Lung (tissue), 4 donors: ENCODE measurements around the gene ALDH8A1.

- PRO-cap, result no peak
- RAMPAGE, long total RNA, result no peak
- RRBS, result no CpG with 5 or more reads among the region's 5 CpGs
Observed at GRCh38 chr6:132684324-132684609, 25.3 kb upstream of the TAAR1 start.

GRCh38 chr6:132715259-132715747 lies 1.4 kb upstream of the VNN1 start:
- PRO-cap, result no peak
- RAMPAGE, long total RNA, result no peak
- RRBS, result no CpG with 5 or more reads among the region's 7 CpGs

- PRO-cap, result no peak
- RAMPAGE, long total RNA, result no peak
- RRBS, result no CpG with 5 or more reads among the region's 5 CpGs
Observed at GRCh38 chr6:134173702-134174191, 121.3 kb upstream of the SLC2A12 start.

GRCh38 chr6:134519352-134519987 lies 201.6 kb upstream of the SGK1 start:
- PRO-cap, result no peak
- RAMPAGE, long total RNA, result no peak
- RRBS, result no CpG with 5 or more reads among the region's 7 CpGs

DNA sequence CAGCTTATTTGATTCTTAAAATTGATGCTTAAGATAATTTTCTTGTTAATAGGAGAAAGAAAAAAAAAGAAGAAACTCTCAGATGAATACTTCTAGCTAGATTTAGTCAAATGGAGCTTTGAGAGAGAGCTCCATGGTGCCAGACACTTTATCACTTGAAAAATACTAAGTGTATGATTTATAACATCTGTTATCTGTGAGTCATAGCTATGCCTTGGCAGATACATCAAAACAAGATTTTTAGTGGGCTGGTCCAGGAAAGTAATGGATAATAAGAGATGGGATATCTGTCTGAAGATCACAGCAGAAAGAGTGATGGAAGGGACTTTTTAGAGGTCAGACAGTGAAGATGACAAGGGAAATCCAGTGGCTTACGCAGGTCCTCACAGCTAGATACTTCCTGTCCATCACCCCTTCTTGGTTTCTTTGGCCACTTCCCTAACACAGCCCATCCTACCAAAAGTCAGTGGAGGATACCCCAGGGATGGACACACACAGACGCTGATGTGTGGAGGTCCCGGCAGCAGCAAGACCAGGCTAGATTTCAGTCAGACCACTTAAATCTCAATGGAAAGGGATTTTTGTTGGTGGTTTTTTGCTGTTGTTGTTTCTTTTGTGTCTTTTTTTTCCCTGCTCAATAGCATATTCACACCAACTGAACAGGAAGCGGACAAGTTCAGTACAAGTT lies 209.4 kb downstream of the ALDH8A1 start:
- PRO-cap, result no peak
- RAMPAGE, long total RNA, result no peak
- RRBS, result no CpG with 5 or more reads among the region's 4 CpGs

DNA sequence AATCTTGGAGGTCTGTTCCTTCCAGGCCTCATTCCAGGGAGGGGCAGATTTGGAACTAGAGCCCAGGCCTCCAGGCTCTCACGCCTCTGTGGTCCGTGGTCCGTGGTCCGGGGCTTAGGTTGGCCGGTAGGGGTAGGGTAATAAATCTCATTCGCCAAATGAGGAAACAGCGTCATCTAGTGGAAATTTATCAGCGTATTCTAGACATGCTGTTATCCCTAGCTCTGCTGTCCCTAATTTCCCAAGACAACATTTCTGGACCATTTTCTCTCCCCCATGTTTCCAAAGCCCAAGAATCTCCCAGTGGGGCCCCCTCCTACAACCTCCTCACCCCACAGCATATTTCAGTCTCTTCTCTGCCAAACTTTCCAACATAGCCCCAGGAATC lies 127.0 kb downstream of the ALDH8A1 start:
- PRO-cap, result no peak
- RAMPAGE, long total RNA, result no peak
- RRBS, result no CpG with 5 or more reads among the region's 8 CpGs

DNA sequence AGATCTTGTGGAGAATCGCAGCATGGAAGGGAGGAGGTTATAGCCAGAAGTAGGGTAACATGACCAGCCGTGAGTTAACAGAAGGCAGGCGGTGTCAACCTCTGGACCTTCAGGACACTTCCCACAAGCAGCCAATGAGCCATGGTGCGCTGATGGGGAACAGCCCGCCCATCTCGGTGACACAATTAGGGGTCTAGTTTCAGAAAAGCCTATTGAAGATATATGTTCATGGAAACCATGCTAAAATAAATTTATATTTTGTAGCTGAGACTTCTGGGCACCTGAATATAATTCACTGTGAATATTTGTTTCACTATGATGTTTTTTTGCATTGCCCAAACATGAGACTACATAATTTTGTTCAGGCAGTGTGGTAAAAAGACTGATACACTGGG lies 98.2 kb downstream of the ALDH8A1 start:
- PRO-cap, result no peak
- RAMPAGE, long total RNA, result no peak
- RRBS, result no CpG with 5 or more reads among the region's 6 CpGs

- PRO-cap, result no peak
- RAMPAGE, long total RNA, result no peak
- RRBS, result no CpG with 5 or more reads among the region's 6 CpGs
Observed at GRCh38 chr6:134949966-134950540, at the start of gene ALDH8A1. Gene ALDH8A1 (minus strand): TSS chr6:134950101.

DNA sequence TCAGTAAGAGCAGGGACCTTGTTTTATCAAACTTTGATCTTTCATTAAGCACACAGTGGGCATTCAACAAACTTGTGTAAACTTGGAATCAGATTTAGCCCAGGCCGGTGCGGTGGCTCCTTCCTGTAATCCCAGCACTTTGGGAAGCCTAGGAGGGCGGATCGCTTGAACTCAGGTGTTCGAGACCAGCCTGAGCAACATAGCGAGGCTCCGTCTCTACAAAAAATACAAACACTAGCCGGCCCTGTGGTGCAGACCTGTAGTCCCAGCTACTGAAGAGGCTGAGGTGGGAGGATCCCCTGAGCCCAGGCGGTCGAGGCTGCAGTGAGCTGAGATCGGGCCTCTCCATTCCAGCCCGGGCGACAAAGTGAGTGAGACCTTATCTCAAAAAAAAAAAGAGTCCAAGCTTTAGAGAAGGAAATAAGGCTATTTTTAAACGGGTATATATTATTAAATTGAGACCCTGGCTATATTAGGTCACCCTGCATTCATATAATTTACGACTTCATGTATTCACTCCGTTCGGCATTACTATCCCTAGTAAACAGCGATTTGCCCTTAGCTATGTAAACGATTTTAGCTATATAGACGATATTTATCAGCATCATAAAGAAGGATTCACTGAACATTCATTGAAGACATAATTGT lies 622 bp upstream of the HBS1L start:
- PRO-cap, result no peak
- RAMPAGE, long total RNA, result no peak
- RRBS, result no CpG with 5 or more reads among the region's 20 CpGs

- PRO-cap, result no peak
- RAMPAGE, long total RNA, result no peak
- RRBS, result no CpG with 5 or more reads among the region's 4 CpGs
Observed at GRCh38 chr6:135102943-135103397, 48.3 kb upstream of the HBS1L start.

DNA sequence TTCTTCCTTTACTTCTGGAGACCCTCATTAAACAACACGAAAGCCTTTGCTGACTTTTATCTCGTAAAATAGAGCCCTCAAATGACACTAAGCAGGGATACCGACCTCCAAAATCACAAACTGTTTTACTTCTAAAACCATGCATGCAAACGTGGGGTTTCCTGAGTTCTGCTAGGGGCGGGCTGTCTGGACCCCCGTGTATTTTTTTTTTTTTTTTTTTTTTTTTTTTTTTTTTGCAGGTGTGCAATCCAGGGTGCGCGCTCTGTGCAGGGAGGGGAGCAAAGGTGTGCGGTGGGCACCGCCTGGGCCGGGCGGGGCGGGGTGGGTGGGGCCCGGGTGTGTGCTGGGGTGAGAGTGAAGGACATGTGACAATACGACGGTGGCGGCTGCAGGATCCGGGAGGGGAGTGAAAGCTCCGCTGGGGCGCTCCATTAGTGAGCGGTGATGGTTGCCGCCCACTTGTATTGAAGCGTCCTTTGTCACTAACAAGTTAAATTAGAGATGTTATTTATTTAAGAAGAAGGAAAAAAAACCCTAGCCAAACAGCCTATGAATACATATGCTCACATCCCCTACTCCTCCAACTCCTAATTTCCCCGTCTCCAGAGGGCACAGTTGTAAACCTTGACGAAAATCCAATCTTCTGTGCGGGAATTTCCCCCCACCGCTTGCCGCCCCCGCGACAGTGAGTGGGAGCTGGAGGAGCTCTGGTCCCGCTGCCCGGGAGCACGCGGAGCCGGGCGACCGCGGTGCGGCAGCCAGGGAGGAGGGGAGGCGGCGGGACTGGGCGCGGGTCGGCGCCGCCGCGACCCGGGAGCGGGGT lies 694 bp upstream of the MYB start:
- PRO-cap, result unidirectional peak, plus-strand start at position 371 of the sequence
- RAMPAGE, long total RNA, result no peak
- RRBS, result 2% methylated on average over 20 of the region's 50 CpGs

DNA sequence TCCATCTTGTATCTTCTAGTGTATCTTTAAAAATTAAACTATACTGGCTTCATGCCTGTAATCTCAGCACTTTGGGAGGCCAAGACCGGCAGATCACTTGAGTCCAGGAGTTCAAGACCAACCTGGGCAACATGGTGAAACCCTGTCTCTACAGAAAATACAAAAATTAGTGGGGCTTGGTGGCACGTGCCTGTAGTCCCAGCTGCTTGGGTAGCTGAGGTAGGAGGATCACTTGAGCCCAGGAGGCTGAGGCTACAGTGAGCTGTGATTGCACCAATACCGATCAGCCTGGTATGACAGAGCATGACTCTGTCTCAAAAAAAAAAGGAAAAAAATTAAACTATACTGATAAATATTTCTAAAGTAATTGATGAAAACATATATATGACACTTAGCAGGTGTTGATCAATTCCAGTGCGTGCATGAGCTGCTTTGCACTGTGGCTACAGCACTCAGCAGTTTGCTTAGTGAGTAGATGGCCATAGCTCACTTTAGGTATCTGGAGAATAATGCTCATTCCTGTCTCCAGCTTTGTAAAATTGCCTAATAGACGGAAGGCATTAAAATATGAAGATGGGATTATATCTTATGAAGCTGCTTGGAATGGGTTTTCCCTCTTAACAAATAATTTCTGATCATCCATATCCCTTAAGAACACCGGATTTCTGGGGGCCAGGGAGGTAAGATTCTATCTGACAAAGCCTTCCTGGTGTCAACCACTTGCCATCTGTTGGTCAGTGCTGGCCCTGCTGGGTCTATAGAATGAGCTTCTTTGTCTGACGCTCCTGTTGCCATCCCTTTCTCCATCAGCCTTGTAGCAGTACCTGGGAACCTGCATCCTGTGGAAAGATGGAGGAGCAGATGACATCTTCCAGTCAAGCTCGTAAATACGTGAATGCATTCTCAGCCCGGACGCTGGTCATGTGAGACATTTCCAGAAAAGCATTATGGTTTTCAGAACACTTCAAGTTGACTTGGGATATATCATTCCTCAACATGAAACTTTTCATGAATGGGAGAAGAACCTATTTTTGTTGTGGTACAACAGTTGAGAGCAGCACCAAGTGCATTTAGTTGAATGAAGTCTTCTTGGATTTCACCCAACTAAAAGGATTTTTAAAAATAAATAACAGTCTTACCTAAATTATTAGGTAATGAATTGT lies 36.3 kb downstream of the MYB start:
- PRO-cap, result no peak
- RAMPAGE, long total RNA, result no peak
- RRBS, result no CpG with 5 or more reads among the region's 11 CpGs

DNA sequence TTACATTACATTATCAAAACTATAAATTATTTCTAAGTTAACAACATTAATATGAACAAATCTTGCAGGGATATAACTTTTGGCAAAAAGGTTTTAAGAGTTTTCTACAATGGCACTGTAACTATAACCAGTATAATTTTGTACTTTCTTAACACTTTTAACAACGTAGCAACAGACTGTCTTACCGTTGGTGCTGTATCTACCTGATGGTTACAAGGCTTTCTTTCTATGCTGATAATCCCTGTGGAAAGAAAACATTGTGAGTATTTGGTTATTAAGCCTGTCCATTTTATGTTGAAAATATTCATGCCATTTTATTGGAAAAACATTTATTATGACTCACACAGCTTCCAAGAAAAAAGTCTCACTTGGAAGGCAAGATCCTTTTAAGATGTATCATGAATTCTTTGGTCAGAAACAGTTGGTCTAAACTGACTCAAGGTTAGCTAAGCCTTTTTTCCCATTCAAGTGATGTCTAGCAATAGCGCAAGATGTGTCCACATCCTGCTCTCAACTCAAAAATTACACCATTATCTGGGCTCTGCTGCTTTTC lies 139.5 kb downstream of the AHI1 start:
- PRO-cap, result no peak
- RAMPAGE, long total RNA, result no peak
- RRBS, result no CpG with 5 or more reads among the region's 3 CpGs

GRCh38 chr6:135498129-135499078 lies 864 bp upstream of the AHI1 start:
- PRO-cap, result bidirectional peak, plus-strand start at chr6:135498421, minus-strand start at chr6:135498420
- RAMPAGE, long total RNA, result no peak
- RRBS, result no CpG with 5 or more reads among the region's 19 CpGs

- PRO-cap, result no peak
- RAMPAGE, long total RNA, result no peak
- RRBS, result no CpG with 5 or more reads among the region's 2 CpGs
Observed at GRCh38 chr6:135984600-135985044, 133.1 kb downstream of the PDE7B start.

DNA sequence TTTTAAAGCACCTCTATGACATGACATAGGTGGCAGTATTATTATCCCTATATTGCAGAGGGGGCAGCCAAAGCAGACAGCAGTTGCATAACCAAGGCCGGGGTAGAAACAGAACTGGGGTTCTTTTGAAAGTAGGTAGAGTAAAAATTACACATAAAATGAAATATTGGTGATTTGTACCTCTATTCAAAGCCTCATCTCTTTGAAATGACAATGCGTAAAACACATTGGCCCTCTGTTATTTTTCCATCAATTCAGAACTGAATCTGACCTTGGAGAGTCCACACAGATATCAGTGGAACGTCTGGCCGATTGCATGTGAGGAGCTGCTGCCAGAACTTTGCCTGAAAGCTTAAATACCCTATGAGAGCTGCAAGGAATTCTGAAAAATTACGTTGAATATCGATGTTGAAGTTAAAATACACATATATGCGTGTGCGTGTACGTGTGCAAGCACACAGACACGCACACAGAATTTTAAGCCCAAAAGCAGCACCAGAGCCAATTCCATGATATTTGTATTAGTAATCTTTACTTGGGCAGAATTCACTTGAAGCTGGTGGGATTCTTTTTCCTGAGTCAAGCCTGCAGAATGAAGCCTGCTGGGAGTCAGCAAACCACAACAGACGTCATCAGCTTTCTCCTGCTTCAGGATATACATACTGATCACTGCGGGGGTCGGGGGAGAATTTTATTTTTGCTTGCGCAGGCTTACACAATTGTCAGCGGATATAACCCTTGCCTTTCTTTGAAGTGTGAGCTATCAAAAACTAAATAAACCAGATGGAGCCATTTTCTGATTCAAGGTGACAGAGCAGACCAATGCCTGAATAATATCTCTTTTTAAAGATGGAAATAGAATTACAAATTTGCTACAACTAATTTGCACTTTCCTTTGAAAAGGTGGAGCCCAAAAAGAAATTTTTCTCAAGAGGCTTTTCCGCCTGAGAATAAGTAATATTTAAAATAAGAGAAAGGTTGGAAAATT lies 163.4 kb downstream of the PDE7B start:
- PRO-cap, result no peak
- RAMPAGE, long total RNA, result no peak
- RRBS, result no CpG with 5 or more reads among the region's 16 CpGs

- PRO-cap, result no peak
- RAMPAGE, long total RNA, result no peak
- RRBS, result no CpG with 5 or more reads among the region's 3 CpGs
Observed at GRCh38 chr6:136095996-136096524, 154.1 kb downstream of the MTFR2 start.

DNA sequence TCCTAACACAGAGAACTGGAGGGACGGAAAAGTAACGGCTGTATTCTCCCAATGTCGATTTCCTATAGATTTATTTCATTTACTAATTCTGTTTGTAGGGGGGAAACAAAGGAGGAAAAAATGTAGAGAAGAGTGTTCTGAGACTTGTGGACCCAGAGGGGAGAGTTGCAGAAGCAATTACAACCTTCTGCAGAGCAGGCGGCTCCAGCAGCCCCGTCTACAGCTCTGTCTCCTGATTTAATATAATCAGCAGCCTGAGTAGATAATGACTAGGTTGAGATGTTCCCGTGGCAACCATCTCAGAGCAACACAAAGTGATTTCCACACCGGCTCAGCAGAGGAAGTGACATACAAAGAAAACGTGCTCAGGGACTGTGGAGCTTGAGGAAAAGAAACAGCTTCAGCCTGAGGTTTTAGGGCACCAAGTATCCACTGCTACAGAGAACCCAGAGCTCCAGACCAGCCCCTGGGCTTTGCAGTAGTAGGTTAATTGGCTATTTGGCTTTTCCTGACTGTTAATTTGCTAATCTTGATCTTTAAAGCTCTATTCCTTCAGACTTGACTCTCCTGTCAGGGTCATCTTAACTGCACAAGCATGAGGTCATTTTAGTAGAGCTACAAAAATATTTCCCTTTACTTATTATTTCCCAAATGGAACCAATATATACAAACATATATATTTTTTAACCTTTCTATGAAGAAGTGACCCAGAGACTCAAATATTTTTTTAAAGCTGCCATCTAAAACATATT lies 136.3 kb downstream of the MTFR2 start:
- PRO-cap, result no peak
- RAMPAGE, long total RNA, result no peak
- RRBS, result no CpG with 5 or more reads among the region's 8 CpGs

DNA sequence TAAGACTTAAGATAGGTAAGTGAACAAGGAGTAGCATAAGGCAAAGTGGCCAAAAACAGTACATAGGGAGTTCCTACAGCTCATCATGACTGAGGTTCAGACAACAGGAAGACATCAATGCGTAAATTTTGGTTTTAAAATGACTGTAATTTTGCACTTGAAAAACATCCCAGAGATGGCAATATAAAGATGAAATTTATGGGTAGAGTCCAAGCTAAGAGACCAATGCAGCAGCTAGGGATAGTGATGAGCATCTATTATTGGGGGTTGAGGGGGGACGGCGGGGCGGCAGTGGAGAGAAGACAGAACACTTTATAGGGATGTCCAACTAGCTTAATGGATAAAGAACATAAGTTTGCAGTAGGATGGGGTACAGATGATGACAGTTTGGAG lies 2.5 kb upstream of the MTFR2 start:
- PRO-cap, result no peak
- RAMPAGE, long total RNA, result no peak
- RRBS, result no CpG with 5 or more reads among the region's 4 CpGs

- PRO-cap, result no peak
- RAMPAGE, long total RNA, result no peak
- RRBS, result no CpG with 5 or more reads among the region's 8 CpGs
Observed at GRCh38 chr6:136266819-136267875, 17.0 kb upstream of the MTFR2 start.